Monocyte (primary cell): ENCODE results near the gene NQO1.

DNA sequence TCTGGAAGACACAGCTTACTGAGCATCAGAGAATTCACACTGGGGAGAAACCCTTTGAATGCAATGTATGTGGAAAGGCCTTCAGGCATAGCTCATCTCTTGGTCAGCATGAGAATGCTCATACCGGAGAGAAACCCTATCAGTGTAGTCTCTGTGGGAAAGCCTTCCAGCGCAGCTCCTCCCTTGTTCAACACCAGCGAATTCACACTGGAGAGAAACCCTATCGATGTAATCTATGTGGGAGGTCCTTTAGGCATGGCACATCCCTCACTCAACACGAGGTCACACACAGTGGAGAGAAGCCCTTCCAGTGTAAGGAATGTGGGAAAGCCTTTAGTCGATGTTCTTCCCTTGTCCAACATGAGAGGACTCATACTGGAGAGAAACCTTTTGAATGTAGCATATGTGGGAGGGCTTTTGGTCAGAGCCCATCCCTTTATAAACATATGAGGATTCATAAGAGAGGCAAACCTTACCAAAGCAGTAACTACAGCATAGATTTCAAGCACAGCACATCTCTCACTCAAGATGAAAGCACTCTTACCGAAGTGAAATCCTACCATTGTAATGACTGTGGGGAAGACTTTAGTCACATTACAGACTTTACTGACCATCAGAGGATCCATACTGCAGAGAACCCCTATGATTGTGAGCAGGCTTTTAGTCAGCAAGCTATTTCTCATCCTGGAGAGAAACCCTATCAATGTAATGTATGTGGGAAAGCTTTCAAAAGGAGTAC is 24.7 kb downstream of the ZFP90 start:
- PRO-cap, 2 experiments, result no peak in any of the 2 experiments

DNA sequence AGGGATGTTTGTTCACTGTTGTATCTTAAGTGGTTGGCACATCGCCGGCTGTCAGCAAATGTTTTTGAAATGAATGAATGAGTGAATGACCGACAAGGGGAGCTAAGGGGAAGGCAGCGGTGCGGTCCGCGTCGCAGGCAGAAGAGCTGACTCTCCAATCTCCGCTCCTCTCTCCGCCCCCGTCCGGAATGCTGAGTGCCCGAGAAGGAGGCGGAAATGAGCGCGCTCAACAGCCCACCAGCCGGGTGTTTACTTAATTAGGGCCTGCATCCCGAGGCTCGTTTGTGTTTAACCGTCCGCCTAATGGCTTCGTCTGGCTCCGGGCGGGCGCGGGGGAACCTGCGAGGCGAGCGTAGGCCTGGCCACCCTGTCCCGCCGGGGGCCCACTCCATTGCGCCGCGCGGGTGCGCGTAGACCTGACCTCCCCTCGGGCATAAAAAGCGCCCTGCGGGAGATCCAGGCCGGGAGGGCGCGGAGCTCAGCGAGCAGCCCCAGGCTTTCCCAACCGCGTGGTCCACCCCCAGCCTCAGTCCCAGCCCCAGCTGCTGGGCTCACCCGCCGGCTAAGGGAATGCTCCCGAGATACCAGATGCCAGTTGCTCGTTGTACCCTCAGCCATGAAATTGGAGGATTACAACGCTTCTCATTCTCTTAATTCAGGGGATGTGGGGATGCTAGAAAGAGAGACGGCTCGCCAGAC is 2.5 kb upstream of the CDH3 start:
- PRO-cap, 2 experiments, result no peak in any of the 2 experiments

DNA sequence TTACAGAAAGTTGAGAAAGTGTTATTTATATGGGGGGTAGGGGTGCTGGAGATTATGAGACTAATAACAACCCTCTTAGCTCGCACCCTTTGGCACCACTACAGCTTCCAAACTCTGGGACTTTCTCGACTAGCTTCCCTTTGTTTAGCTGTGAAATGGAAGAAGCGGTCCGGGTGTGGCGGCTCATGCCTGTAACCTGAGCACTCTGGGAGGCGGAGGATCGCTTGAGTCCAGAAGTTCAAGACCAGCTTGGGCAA is 904 bp upstream of the CDH3 start:
- PRO-cap, 2 experiments, result no peak in any of the 2 experiments

DNA sequence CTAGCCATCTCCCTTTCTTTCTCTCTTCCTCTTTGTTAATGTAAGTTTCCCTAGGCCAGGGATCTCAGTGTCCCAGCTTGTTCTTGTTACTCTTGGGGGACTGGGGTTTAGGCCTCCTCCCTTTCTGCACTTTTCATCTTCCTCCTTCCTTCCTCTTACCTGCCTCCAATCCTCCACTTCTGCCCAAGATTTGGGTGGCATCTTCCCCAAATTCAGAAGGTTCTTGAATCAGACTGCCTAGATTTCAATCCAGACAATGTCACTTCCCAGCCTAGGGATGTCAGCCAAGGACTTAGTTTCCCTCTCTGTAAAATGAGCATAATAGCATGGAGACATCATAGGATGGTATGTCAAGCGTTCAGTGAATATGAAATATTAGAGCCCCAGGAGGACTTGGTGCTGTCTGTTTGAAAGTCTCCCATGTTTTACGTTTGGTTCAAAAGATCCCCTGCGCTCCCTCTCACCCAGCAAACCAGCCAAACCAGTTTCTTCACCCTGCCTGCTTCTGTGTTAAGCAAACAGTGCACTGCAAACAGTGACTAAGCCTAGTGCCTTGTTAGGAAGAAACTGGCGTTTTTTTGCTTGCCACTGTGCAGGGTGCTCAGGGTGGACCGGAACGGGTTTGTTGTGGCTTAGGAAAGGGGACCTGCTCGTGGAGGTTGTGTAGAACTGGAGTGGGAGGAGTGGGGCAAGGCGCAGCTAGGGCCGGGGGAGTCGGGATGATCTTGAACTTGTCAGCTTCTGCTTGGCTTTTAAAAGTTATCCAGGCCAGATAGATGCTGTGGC is 7.5 kb downstream of the CDH1 start:
- PRO-cap, 2 experiments, result no peak in any of the 2 experiments

DNA sequence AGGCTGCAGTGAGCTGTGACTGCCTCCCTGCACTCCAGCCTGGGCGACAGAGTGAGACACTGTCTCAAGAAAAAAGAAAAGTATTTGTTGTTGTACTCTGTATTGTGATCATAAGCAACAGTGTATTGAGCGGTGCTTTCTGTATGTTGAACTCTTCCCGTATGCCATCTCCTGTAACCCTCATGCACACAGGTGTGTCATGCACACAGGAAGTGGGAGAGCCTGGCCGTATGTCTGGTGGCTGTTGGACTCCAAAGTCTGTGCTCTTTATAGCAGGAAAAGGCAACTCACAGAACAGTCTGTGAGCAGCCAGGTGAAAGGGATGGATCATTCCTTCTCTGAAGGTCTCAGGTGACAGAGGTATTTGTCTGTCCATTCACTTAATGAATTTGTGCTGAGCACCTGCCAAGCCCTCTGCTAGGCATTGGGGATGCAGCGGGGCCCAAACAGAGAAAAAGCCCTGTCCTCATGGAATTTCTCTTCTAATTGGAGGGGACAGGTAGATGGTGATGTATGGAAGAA is 17.3 kb downstream of the CDH1 start:
- PRO-cap, 2 experiments, result no peak in any of the 2 experiments

- PRO-cap, 2 experiments, result no peak in any of the 2 experiments
Observed at GRCh38 chr16:68770306-68771060, 33.4 kb downstream of the CDH1 start.

- PRO-cap, 2 experiments, result no peak in any of the 2 experiments
Observed at GRCh38 chr16:68843923-68844571, 716 bp downstream of the TANGO6 start.

GRCh38 chr16:68916370-68916574 is 72.9 kb downstream of the TANGO6 start:
- PRO-cap, 2 experiments, result no peak in any of the 2 experiments

DNA sequence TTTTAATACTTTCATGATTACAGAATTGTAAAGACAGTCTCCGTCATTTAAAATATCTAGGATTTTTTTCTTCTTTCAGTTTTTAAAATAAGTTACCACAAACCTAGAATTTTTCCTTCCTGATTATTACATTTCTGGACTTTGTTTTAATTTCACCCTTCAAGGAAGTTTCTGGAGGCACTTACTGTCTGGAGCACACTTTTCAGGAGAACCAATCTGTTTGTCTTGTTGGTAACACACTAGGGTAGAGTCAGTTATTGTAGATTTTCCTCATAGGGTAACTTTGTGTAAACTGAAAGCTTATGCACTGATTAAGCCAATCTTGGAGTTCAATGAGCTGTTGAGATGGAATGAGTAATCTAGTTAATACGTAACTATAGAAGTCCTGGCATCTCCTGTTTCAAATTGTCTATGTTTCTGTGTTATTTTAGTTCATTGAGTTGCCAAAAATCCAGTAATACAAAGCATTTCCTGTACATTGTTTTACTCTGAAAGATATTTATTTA is 111.7 kb upstream of the HAS3 start:
- PRO-cap, 2 experiments, result no peak in any of the 2 experiments

- PRO-cap, 2 experiments, result no peak in any of the 2 experiments
Observed at GRCh38 chr16:69133200-69133868, 885 bp downstream of the UTP4 start.

DNA sequence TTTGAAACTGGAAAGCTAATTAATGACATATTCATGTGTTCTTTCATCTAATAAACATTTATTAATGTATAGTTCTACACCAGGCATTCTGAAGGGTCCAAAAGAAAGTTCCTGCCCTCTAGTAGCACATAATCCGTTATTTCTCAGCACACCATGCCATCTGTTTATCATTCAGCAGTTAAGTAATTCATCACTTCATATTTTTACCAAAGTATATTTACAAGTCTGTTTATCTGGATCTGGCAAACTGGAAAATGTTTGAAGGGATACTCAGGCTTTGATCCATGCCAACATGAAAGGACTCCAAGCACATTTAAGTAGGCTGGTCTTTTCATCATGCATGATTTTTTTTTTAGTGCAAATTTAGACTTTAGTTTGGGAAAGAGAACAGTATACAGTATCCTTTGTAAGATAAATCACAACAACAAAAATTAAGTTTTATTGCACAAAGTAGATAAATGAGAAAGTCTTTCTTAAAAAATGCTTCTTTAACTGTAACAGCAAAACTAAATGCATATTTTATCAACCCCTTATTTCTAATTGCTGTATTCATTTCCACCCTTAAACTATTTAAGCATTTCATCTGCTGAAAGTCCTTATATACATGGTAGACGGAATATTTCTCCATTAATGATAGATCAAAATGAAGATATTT is 4.0 kb upstream of the VPS4A start:
- PRO-cap, 2 experiments, result no peak in any of the 2 experiments

DNA sequence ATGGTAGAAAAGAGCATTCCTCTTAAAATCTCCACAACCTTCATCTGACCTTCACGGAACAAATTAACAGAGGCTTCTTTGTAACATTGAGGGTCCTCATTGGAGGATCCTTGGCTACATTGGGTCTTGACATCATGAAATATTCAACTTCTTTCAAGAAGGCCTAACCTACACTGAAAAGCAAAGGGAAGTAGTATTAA is 49.8 kb downstream of the CYB5B start:
- PRO-cap, 2 experiments, result no peak in any of the 2 experiments

- PRO-cap, 2 experiments, result no peak in any of the 2 experiments
Observed at GRCh38 chr16:69726055-69727204, at the start of gene NQO1. NQO1 (minus strand) TSS chr16:69726560.

DNA sequence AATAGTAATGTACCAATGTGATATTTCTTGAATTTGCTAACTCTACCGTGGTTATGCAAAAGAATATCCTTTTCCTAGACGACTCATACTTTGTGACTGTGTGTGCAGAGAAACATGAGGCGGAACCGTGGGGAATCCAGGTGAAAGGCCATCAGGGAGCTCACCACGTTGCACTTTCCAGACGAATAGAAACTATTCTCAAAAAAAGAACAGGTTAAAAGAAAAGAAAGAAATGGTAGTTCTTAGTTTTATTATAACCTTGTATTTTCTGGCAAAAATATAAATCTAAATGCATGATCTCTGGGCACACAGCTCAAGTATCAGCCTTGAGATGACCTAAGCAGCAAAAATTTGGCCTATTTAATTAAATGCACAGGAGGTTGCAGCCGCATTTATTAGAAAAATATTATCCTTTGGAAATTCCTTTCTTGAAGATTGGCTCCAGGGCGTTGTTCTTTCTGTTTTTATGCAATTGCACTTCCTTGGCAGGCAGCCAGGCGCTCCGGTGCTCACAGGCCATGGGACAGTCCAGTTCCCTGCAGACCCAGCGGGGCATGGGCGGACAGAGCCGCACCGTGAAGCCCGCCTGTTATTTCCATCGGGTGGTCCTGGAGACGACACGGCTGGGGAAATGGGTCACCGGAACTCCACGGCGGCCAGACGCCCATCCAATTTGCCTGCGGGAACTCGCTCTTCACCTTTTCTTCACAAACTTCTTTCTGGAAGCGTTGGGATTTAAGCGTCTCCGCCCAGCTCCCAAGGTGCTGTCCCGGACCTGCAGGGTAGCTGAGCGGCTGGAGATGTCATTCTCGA is 12.9 kb downstream of the NOB1 start:
- PRO-cap, 2 experiments, result no peak in any of the 2 experiments

- PRO-cap, 2 experiments, result no peak in any of the 2 experiments
Observed at GRCh38 chr16:69890037-69890418, 61.1 kb upstream of the CLEC18A start.

DNA sequence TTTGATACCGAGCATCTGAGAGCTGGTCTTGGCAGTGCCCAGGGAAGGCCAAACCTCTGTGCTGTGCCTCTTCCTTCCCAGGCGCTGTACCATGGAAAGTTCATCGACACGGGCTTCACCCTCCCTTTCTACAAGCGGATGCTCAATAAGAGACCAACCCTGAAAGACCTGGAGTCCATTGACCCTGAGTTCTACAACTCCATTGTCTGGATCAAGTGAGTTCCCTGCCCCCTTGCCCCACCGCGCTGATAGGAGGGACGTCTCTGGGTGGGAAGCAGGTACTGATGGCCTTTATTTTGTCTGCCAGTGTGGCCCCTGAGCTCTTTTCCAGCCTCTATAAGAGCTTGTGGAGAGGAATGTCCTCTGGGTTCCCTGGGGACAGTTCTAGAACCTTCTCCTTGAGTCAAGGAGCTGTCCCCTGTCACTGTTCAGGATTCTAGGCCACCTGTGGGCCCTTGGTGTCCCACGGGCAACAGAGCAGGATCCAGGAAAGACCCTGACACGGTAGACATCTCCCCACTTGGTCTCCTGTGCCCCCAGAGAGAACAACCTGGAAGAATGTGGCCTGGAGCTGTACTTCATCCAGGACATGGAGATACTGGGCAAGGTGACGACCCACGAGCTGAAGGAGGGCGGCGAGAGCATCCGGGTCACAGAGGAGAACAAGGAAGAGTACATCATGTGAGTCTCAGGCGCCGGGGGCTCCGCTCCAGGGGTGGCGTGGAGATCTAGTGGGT is 15.2 kb upstream of the CLEC18A start:
- PRO-cap, 2 experiments, result no peak in any of the 2 experiments

DNA sequence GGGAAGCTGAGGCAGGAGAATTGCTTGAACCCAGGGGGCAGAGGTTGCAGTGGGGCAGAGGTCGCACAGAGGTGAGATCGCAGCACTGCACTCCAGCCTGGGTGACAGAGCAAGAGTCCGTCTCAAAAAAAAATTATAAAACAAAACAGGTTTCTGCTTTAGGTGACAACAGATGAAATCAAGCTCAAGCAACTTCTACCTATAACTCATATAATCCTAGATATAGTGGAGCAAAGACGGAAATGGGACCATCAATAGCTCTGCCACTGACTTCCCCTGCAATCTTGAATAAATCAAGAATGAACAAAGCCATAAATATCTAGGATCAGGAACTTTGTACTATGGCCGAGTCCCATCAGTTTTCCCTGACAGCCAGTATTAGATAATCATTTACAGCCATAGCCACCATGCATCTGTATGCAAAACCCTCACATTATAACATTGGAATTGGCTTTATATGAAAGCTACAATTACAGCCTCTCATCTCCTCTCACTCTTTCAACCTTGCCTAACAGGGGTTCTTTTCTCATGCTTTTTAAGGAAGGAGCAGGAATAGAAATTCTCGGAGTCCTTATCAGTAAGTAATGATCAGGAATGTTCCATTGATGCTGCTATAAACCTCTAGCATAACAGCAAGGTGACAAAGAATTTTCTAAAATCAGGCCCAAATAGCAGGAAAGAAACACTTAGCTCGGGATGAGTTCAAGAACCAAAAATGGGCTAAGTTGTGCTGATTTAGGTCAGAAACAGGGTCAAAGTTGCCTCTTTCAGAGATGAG is 53.3 kb upstream of the PDPR start:
- PRO-cap, 2 experiments, result no peak in any of the 2 experiments

- PRO-cap, 2 experiments, result no peak in any of the 2 experiments
Observed at GRCh38 chr16:70198692-70199104, 25.1 kb downstream of the CLEC18C start.

DNA sequence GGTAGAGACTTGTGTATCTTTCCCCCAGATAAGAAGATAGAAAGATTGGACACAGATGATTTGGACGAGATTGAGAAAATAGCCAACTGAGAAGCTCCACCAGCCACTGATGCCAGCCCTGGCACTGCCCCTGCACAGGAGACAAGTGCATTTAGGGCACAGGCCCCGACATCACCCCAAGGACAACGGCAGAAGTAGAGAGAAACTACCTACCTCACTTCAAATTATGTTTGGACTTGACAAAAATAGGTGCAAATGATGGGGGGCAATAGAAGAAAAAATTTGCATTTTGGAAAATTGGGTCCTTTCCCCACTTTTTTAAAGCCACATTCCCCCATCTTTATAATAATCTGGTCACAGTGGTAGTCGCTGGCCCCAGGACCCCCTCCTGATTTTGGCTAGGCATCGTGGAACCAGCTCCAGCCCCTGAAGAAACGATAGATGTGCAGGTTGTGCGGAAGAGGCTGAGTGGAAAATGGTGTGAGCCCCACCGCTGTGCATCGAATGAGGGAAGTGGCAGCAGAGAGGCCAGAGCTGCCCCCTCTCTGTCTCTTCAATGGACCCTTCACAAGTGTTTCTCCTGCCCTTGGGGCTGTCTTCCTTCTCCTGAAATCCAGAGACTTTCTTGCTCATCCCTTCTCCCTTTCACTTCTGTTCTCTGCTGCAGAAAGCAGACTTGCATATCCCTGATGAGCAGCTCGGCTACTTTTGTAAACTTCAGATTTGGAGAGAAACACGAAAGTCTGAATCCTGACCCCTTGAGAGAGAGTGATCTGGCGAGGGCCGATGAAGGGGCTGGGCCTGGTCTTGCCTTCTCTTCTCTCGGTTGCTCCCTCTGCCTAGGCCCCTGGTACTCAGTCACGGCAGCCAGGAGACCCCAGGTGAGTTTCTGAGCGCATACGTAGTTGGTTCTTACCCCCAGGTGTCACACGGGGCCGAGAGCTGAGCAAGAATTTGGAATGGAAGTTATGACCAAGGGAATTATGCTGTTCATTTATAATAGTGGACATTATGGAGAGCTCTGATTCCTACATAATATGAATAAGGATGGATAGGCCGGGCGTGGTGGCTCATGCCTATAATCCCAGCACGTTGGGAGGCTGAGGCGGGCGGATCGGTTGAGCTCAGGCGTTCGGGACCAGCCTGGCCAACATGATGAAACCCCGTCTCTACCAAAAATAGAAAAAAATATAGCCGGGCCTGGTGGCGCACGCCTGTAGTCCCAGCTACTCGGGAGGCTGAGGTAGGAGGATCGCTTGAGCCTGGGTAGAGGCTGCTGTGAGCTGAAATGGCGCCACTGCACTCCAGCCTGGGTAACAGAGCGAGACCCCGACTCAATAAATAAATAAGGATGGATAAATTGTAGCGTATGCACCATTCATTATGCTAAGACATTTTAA is 25.7 kb downstream of the DDX19A start:
- PRO-cap, 2 experiments, result no peak in any of the 2 experiments

DNA sequence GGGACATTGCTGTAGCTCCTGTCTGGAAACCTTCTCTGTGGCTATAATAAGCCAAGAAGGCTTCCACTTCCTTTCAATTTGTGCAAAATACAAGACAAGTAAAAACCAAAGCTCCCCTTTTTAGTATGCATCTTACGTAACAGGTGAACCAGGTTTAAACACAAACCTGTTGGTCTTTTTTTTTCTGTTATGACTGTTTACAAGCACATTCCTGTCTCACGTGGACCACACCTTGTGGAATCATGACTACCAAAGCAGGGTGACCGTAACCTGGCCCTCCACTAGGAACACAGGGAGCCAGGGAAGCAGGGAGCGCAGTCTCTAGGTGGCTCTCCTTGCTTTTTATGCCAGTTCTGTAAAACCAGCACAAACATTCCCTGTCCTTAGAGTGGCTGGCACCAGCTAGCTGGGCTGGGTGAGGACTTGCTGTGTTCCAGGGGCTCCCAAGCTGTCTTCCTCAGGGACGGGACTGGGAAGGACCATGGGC is 44.0 kb downstream of the DDX19A start:
- PRO-cap, 2 experiments, result no peak in any of the 2 experiments